M059J (cell line): ENCODE data around the genes POMZP3 and CCDC146.

DNA sequence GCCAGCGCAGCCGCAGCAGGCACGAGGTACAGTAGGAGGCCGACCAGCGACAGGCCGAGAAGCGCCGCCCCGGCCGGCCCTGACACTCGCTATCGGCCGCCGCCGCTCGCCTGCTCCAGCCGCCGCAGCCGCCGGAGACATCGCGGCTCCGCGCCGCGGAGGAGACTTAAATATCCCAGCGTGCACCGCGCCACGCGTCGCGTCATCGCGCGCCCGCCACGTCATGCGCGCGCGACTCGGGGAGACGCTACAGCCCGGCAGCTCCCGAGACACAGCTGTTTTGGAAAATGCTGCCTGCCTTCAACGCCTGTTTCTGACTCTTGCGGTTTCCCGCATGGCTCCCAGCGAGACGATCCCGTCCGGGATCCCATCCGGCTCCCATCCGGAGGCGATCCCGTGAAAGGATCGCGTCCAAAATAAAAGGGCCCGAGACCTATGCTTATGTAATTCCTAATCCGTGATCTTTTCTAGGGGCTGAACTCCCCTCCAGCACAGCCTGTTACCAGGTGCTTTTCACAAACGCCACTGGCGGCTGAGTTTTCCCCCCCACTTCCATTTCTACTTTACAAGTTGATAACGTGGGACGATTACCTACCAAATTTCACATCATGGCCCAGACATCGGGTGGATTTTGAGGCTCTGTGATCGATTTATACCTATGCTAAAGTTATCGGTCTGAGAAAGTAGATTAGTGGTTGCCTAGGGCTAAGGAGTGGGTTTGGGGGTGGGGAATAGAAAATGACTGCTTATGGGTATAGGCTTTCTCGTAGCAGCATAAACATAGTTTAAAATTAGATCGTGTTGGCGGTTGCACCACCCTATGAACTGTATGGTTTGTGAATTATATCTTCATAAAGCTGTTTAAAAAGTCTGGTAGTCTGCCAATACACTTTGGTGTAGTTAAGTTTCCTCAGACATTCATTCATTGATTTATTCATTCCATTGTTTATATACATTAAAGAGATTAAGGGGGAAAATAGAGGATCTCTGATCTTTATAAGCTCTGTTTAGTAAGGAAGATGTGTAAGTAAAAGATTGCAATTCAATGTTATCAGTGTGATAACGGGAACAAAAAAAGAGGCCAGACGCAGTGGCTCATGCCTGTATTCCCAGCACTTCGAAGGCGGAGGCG, at the start of gene POMZP3:
TSS of gene POMZP3 (minus strand) at position 168 of the 1,132 bp plus-strand sequence.
- RAMPAGE, long total RNA = no peak

DNA sequence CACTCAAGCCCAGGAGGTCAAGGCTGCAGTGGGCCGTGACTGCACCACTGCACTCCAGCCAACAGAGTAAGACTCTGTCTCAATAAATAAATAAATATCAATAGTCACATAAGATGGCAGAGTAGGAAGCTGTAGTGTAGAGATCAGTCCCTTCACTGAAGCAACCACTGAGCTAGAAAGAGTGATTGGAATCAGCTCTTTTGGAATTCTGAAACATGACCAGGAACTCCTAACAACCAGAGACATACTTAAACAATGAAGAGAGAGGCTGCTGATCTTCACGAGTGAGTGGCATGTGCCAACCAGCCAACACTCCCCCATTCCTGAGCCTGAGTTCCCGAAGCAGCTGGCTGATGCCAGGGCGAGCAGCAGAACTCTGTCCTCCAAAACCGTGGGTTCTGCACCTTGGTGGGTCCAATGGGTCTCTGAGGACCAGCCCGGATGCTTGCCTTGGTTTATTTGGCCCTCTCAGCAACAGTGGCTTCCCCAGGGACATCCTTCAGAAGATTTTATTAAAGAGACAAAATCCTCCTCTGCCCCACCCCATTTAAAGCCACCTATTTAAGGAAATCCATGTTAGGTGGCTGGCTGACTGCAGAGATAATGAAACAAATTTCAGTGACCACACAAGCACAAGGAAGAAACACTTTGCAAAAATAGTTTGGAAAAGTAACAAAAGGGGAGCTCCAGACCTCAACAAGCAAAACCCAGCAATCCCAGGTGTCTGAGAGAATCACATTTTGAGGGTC, 18.1 kb upstream of the POMZP3 start:
- RAMPAGE, long total RNA = no peak

GRCh38 chr7:77006410-77006834, 25.7 kb downstream of the SPDYE17 start:
- RAMPAGE, long total RNA = no peak

DNA sequence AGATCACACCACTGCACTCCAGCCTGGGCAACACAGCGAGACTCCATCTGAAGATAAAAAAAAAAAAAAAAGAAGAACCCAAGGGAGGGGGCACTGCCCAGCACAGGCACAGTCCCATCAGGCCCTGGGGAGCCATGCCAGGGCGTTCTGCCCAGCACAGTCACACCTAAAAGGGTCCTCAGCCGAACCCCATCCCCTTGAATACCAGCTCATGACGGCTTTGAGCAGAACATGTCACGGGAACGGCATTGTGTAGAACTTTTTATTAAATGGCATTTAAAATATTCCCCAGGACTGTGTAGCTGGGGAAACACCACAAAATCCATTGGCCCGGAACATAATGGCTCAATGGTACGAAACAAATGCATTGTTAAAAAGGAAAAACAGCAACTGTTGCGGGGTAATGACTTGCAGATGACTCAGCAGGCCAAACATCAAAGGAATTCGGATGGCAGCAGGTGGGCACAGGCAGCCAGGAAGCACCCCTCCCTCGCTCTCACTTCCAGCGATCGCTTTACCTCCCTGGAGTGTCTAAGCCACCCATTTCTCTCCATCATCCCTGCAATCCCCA, 22.1 kb downstream of the SPDYE17 start:
- RAMPAGE, long total RNA = no peak

DNA sequence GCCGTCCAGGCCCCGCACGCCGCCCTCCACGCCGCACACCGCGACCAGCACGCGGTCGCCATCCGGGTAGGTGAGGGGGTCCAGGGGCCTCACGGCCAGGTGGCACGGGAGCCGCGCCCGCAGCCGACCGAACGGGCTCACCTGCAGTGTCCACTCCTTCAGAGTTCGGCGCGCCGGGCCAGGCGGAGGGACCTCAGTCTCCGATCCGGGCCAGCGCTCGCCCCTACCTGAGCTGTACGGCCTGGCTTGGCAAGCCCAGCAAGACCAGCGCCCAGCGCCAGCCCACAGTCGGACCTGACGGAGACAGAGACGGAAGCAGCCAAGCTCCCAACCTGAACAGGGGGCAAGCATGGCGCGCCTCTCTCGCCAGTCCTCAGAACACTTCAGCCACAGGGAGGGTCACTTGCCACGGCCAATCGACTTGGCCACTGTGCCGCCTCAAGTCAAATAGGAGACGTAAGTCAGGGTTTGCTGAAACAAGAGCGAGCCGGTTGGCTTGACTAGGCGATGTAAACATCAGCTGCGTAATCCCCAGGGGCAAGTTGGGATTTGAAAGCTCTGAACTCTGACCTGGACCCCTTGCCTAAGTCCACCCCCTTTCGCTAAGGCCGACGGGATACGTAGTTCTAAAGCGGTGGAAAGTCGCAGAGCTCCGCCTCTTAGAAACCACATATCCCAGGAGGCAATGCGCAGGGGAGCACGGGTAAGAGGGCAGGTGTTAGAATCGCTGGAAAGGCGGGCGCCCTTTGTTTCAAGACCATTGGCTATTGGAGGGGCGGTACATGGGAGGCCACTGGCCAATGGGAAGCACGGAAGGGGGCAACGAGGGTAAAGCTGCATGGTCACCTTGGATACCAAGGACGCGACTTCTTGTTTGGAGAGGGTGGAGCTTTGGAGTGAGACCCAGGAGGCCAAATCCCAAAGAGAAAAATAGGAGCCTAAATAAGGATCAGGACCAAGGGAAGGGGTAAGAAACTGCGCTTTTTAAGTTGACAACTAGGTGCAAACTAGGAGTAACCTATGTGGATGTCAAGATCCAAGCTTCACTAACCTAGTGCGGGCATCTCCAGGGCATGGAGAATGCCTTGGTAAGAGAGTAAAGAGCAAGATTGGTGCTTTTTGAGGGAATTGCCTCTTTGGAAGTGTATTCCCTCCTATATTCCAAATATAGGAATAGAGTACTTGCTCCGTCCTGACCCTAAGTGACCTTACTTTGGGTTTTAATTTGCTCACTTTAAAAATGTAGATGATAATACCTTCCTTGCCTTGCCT, at the start of gene CCDC146:
TSS of gene CCDC146 (plus strand) at position 850 of the 1,272 bp plus-strand sequence.
- RAMPAGE, long total RNA = no peak

GRCh38 chr7:77383345-77383950, 32.7 kb downstream of the GSAP start:
- RAMPAGE, long total RNA = no peak

- RAMPAGE, long total RNA = no peak
Observed at GRCh38 chr7:77467282-77467764, 51.2 kb upstream of the GSAP start.

DNA sequence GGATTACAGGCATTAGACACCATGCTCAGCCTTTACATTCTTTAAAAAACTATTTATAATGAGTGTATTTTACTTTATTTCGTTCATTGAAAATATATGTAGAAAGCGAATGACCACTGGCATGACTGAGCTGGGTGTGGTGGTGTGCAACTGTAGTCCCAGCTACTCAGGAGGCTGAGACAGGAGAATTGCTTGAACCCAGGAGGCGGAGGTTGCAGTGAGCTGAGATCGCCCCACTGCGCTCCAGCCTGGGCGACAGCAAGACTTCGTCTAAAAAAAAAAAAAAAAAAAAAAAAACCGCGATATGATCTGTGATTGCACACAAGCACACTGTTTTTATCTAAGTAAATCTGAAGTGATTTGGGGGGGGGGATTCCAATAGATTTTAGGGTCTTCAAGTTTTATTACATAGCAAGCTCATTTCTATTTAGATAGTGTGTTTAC, 34.8 kb upstream of the PTPN12 start:
- RAMPAGE, long total RNA = no peak

DNA sequence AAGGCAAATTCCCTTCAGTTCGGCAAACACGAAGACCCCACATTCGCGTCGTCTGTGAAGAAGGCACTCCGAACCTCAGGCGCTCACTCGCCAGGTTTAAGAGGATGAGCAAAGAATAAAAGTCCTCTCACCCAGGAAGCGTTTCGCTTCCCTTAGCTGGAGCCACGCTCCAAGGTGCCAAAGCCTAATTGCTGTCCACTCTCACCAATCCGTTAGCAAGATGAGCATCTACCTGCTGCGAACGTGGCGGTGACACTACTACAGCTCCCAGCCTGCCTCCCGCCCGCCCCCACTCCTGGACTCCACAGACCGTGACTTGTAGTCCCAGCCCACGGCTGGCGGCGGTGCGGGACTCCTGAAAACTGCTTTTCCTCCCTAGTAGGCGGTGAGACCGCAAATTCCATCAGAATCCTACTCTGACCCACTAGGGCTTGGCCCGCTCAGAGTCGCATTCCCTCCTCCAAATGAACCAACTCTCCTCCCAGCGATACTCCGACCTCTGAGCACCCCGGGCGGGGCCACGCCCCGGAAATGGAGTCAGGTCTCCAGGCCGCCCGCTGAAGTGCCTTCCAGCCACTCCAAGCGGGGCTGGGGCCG, 615 bp upstream of the PTPN12 start:
- RAMPAGE, long total RNA = no peak

DNA sequence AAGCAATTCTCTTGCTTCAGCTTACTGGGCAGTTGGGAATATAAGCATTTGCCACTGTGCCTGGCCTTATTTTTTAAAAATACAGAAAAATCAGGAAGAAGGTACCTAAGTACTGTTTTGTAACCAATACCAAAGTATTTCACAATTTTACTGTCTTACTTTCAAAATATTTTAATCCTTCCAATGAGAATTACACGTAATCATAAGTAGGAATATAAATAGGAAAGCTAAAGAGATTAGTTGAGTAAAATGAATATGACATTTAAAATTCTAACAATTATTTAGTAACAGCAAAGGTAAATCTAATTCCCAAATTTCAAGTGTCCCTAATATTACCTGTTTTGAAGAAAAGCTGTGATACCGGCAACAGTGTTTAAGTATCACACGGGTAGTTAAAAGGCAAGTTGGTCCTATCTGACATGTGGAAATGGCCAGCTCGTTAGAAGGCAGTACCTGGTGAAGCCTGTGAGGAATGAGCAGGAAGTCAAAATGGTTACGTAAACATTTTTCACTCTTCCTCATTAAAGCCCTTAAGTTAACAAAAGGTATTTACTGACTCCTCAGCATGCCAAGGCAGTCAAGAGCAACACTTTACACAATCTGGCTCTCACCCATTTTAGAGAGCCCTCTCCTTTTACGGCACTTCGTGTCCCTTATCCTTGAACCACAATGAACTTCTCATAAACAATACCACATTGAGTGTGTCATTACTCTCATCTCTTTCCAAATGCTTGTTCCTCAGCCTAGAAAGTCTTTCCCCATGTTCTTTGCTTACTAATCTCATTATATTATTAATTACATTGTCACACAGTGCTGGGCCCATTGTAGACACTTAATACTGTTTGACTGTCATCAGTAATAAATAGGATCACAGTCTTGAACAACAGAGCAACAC, 11.1 kb upstream of the RSBN1L start:
- RAMPAGE, long total RNA = no peak

DNA sequence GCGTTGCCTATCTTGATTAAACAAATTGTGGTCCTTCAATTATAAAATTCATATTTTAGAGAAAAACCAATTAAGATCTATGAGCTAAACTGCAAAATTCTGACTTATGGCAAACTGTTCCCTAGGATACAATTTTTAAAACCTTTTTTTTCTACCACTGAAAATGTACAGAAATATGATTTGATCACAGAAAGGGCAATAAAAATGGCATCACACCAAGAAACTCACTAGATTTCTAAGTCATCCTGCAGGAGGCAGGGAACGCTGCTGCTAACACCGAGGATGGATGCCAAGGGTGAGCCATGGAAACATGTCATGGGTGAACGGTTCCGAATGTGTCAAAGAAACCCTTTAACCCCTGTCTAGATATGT, 220.2 kb upstream of the TMEM60 start:
- RAMPAGE, long total RNA = no peak

- RAMPAGE, long total RNA = no peak
Observed at GRCh38 chr7:78198339-78198605, 400.0 kb upstream of the TMEM60 start.

DNA sequence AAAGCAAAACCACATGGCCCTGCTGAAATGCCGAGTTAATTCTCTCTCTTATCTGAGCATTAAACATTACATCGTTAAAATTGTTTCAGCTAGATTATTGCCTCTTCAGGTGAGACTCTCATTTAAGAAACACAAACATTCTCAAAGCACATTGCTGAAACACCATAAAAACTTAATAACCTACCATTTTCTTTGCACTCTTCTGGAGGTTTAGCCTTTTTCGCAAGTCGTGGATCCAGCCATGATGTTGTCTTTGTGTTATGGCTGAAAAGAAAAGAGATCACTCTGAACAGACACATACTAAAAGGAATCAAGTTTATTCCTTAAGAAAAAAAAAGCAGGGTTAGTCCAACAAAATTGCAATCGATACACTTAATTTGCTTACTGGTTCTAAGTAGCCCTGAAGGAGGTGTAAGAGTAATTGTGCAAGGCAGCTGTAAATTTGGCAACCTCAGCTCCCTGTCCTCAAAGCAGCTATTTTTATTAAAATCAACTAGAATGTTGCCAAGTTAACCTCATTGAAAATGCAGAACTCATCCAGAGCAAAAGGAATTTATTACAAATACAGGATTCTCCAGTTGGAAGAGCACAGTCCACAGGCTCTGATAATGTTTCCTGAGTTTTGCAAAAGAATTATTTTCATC, 691.5 kb upstream of the TMEM60 start:
- RAMPAGE, long total RNA = no peak

- RAMPAGE, long total RNA = no peak
Observed at GRCh38 chr7:78944204-78944684, 509.2 kb downstream of the MAGI2 start.

DNA sequence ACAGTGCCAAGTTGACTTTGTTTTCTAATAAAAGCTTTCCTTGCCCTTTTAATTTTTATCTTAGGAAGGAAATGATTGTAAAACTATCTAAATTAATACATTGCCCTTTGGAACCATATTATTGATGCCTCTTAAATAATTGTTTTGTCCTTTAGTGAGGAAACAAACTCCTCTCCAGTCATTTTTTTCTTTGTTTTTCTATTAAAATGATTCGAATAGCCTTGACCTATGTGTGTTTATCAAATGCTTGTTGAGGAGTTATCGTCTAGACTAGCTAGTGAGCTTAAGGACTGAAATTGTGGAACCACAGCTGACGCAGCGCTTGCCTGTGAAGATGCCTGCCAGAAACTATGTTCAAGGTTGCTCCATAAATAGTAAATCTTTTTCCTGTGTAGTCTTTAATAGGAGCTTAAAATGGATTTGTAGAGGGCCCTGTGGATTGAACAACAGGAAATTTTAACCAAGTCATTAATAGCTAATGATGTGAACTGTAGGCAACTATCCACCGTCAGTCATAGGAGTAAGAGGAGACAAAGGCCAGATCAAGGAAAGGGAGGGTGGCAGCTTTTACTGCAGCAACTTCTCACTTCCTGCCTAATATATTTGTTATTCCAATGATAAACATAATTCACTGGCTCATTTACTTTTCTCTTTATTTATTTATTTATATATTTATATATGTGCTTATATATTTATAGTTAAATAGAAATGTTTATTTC, 145.1 kb downstream of the GNAI1 start:
- RAMPAGE, long total RNA = no peak

- RAMPAGE, long total RNA = no peak
Observed at GRCh38 chr7:80392896-80393145, 119.0 kb downstream of the GNAT3 start.

- RAMPAGE, long total RNA = no peak
Observed at GRCh38 chr7:80637437-80637781, 1.0 kb upstream of the CD36 start.

DNA sequence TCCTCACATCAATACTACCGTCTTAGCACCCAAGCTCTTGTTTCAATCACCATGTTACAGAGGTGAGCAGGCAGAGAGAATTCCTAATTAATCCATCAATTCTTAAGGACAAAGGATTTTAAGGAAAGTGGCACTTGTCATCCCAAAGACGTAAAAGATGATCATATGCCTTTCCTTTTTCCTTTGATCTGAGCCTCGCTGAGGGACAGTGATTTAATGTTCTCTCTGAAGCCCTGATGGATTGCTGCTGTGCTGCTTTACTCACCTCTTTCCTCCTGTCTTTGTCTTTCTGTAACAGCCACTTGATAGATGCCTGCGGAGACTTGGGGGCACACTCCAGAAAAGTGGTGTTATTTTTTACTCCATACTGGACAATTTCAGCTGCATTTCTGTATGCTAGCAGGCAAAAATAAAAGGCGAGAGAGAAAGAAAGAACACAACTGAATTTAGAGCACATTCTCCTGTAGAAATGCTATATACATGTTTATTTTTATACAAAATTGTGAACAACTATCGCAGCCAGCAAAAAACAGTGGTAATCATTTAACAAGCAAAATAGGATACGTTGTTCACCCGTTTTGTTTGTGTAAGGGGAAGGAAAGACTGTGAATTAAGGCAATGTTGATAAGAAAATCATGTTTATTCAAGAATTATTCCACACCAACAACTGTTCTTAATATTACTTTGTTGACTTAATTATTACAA, 110.3 kb downstream of the CD36 start:
- RAMPAGE, long total RNA = no peak

DNA sequence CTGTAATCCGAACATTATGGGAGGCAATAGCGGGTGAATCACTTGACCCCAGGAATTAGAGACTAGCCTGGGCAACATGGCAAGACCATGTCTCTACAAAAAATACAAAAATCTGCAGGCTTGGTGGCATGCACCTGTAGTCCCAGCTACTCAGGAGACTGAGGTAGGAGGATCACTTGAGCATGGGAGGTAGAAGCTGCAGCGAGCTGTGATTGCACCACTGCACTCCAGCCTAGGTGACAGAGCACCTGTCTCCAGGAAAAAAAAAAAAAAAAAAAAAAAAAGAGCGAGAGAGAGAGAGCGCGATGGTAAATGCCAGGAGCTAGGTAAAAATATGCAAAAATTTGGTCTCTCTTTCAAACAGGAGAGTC, 78.6 kb downstream of the SEMA3C start:
- RAMPAGE, long total RNA = no peak

- RAMPAGE, long total RNA = no peak
Observed at GRCh38 chr7:80869914-80870433, 48.9 kb downstream of the SEMA3C start.